ENCODE measurements around the genes GTSF1, ESYT1 and MYL6B.

GRCh38 chr12:54435431-54436016 lies 16.5 kb upstream of the ITGA5 start:
- PRO-cap = no peak
- RAMPAGE, long total RNA, 4 experiments = no peak in any of the 4 experiments

GRCh38 chr12:54473463-54474035 lies at the start of gene GTSF1:
Gene GTSF1, minus strand, starts transcription at chr12:54473602.
- PRO-cap = no peak
- RAMPAGE, long total RNA, 4 experiments = start-site peak on the minus strand in 1 of 4 experiments, at chr12:54473585-54473589 at its widest, 6 reads per replicate

DNA sequence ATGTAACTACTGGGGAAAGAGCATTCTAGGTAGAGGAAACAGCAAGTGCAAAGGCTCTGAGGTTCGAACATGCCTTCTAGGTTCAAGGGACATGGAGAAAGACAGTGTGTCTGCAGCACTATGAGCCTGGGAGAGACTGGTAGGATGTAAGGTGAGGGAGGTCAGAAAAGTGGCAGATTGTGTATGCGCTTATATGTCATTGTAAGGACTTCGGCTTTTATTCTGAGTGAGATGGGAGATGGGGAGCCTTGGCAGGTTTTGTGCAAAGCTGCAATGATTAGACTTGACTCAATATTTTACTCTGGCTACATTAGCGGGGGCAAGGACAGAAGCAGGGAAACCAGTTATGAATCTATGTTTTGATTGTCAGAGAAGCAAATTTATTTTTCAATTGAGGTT lies 24.5 kb upstream of the PDE1B start:
- PRO-cap = no peak
- RAMPAGE, long total RNA, 4 experiments = no peak in any of the 4 experiments

DNA sequence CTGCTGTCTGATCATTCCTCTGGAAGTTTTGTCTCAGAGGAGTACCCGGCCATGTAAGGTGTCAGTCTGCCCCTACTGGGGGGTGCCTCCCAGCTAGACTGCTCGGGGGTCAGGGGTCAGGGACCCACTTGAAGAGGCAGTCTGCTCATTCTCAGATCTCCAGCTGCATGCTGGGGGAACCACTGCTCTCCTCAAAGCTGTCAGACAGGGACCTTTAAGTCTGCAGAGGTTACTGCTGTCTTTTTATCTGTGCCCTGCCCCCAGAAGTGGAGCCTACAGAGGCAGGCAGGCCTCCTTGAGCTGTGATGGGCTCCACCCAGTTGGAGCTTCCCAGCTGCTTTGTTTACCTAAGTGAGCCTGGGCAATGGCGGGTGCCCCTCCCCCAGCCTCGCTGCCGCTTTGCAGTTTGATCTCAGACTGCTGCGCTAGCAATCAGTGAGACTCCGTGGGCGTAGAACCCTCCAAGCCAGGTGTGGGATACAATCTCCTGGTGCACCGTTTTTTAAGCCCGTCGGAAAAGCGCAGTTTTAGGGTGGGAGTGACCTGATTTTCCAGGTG lies 34.0 kb downstream of the MUCL1 start:
- PRO-cap = no peak
- RAMPAGE, long total RNA, 4 experiments = no peak in any of the 4 experiments

- PRO-cap = no peak
- RAMPAGE, long total RNA, 4 experiments = no peak in any of the 4 experiments
Observed at GRCh38 chr12:54983474-54984074, 988 bp downstream of the TESPA1 start.

DNA sequence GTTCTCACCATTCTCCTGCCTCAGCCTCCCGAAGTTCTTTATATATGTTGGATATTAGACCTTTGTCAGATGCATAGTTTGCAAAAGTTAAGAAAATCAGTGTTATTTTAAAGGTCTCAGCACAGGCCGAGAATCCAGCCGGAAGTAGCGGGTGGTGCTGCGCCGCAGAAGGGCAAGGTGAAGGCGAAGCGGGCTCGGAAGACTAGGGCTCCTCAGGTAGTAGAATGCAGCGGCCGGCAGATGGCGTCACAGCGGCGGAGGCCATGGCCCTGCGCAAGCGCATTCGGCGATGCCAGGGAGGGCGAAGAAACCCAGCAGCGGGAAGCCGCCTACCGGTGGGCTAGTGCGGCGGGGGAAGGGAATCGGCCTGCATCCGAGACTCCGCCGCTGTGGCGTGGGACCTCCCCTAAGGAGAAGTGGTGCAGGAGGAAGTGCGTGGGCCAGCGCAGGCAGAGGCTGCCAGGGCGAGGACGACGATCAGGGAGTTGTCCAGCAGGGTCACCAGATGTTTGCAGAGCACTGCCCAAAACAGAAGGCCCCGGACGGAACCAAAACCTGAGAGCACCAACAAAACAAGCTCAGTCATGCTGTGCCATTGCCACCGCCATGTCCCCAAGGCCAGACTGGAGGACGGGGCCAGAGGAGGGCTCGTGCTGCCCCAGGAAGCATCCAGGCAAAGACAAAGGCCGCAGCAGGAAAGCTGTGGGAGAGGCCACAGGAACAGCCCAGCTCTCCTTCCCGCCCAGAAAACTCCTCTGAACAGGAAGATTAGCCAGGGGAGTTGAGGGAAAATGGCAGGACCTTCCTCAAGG lies 9.6 kb downstream of the OR10P1 start:
- PRO-cap = no peak
- RAMPAGE, long total RNA, 4 experiments = no peak in any of the 4 experiments

GRCh38 chr12:55700745-55701191 lies 6.9 kb downstream of the ITGA7 start:
- PRO-cap = no peak
- RAMPAGE, long total RNA, 4 experiments = no peak in any of the 4 experiments

- PRO-cap = no peak
- RAMPAGE, long total RNA, 4 experiments = start-site peak on the plus strand in 1 of 4 experiments, at chr12:55703638-55703656 at its widest, 6 reads per replicate
Observed at GRCh38 chr12:55702745-55703756, 4.7 kb downstream of the ITGA7 start.

GRCh38 chr12:55717283-55718522 lies 1.9 kb downstream of the BLOC1S1 start:
- PRO-cap = no peak
- RAMPAGE, long total RNA, 4 experiments = no peak in any of the 4 experiments

- PRO-cap = no peak
- RAMPAGE, long total RNA, 4 experiments = no peak in any of the 4 experiments
Observed at GRCh38 chr12:55725020-55726441, 3.3 kb downstream of the CD63 start.

DNA sequence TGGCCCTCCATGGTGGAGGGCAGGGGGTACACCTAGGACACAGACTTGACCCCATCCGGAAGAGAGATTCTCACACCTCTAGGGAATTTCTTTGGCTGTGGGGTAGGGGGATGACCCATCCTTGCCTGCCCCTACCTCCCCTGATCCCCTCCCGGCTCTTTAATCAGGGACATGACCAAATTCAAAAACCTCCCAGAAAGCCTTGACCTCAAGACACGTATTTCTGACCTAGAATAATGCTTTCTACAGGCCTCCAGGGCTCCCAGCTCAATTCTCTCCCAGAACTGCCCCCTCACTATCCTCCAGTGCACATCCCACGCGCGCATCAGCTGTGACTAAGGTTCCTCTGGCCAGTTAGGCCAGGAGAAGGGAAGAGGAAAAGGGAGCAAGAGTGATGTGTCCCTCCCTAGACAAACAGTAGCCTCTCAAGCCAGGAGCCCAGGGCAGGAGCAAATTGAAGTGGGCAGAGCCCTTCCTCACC lies 1.4 kb downstream of the CD63 start:
- PRO-cap = no peak
- RAMPAGE, long total RNA, 4 experiments = start-site peak on the plus strand in 1 of 4 experiments, centred at position 385 of the sequence, 6 reads per replicate

DNA sequence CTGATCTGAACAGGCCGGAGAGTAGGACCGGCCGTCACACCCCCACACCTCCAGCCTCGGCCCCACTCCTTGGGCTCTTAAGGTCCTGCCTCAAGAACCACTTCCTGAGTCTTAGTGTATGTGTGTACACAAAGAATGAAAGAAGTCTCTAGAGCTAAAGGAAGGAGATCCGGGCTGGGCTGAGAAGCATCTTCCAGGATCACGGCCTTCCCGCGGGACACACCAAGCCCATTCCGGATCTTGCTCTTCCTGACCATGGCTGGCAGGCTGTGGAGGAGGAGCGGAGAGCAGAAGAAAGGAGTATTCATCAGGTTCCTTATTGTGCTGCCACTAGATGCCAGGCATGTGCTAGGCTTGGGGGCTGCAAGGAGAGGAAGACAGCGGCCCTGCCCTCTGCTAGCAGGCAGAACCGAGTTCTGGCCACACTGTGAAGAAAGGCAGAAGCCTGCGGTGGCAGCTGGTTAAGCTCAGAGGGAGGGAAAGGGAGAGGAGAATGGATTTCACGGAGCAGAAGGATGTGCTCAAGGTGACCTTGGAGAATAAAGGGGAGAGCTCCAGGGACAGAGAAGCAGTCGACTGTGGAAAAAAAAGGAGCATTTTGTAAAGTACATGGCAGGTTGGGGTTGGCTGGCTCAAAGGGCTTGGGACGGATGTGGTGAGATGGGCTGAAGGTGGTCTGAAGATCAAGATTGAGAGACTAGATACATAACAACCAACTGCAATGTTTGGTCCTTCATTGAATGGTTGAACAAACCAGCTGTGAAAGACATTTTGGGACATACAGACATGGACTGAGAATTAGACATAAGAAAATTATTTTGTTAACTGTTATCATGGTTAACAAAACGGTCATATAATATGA lies 1.4 kb upstream of the CD63 start:
- PRO-cap = no peak
- RAMPAGE, long total RNA, 4 experiments = no peak in any of the 4 experiments

- PRO-cap = no peak
- RAMPAGE, long total RNA, 4 experiments = no peak in any of the 4 experiments
Observed at GRCh38 chr12:55909160-55909760, 18.4 kb downstream of the PYM1 start.

GRCh38 chr12:55971515-55972711 lies 2.0 kb upstream of the RAB5B start:
- PRO-cap = no peak
- RAMPAGE, long total RNA, 4 experiments = no peak in any of the 4 experiments

GRCh38 chr12:55996334-55996975 lies 621 bp upstream of the SUOX start:
- PRO-cap = no peak
- RAMPAGE, long total RNA, 4 experiments = no peak in any of the 4 experiments

- PRO-cap = no peak
- RAMPAGE, long total RNA, 4 experiments = no peak in any of the 4 experiments
Observed at GRCh38 chr12:56044235-56044638, 2.5 kb downstream of the RPS26 start.

DNA sequence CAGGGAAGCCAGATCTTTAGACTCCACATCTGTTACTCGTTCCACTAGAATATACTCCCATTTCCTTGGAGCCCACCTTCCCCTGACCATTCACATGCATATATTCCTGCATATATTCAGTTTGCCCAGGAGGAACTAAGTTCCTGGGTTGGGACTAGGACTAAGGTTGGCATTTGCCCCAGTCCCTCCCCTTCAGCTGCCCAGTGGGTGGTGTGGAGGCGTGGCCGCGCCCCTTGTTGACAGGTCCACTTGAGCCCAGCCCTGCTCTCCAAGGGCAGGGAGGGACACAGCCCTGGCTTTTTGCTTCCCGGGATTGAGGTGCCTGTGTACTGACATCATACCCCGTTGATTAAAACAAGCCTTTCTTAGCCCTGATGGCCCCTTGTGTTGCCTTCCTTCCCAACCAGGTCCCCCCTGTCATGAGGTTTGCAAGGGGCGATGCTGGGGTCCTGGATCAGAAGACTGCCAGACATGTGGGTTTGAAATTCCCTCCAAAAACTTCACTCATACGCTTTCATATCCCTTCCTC lies 7.3 kb downstream of the ERBB3 start:
- PRO-cap = no peak
- RAMPAGE, long total RNA, 4 experiments = no peak in any of the 4 experiments

DNA sequence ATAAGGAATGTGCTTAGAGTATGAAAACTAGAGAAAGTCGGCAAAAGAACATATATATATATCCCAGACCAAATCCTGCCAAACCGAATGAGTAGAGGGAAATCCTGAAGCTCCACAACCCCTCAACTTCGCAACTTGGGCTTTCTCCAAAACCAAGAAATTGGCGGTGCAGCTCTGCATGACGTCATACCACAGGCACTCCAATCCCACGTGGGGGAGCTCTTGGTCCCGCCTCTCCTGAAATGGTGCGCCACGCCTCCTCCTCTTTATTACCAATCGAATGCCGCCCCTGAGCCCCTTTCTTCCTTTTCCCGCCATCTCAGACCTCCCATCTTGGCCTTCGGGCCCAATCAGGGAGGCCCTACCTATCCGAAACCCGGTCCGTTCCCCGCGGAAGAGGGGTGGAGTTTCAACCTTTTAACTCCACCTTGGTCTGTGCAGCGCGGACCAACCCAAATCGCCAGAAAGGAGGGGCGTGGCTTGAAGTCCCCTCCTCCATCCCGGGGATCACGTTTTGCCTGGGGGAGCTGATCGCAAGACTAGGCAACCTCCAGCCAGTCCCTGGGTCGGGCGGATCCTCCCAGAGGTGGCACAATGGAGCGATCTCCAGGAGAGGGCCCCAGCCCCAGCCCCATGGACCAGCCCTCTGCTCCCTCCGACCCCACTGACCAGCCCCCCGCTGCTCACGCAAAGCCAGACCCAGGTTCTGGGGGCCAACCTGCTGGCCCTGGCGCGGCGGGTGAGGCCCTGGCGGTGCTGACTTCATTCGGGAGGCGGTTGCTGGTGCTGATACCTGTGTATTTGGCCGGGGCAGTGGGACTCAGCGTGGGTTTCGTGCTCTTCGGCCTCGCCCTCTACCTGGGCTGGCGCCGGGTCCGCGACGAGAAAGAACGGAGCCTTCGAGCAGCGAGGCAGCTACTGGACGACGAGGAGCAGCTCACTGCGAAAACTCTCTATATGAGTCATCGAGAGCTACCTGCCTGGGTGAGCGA lies at the start of gene ESYT1:
ESYT1 (plus strand) TSS at position 542 of the 992 bp plus-strand sequence.
- PRO-cap = unidirectional peak, plus-strand start at position 557 of the sequence
- RAMPAGE, long total RNA, 4 experiments = start-site peak on the plus strand in 4 of 4 experiments, centred at positions 545 to 579 of the sequence, 188 to 1,620 reads per replicate

DNA sequence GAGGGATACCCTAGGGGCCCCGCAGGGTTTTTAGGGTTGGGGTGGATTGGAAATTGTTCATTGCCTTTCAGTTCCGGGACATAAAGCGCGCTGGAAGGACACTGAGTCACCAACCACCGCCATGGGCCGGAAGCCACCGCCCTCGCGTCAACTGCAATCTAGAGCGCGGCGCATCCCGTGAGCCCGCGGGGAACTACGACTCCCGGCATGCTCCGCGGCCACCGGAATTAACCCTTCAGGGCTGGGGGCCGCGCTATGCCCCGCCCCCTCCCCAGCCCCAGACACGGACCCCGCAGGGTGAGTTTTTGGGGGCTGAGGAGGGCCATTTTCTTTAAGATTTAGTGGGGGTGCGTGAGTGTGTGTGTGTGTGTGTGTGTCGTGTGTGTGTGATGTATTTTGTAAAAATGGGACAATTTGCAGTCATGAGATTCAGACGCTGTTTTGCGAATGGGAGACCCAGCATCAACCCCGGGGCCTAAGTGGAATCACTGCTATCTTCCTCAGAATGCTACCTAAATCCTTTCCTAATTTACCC lies at the start of gene MYL6B:
MYL6B (plus strand) TSS at position 253 of the 535 bp plus-strand sequence.
- PRO-cap = no peak
- RAMPAGE, long total RNA, 4 experiments = no peak in any of the 4 experiments

DNA sequence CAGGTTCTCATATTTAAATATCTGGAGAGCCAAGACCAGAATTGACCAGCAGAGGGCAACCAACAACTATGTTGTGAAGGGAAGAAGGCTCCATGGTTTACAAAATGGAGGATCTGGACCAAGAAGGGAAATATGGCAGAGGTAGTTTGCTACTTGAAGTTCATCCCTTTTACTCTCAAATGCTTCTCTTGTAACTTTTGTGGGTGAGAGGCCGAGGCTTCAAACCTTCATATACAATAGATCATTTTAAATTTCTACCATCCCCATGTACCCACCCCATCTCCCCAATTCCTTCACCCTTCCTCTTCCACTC lies 3.8 kb upstream of the SMARCC2 start:
- PRO-cap = no peak
- RAMPAGE, long total RNA, 4 experiments = no peak in any of the 4 experiments